ENCODE data around the genes ZNF12 and GLCCI1.

DNA sequence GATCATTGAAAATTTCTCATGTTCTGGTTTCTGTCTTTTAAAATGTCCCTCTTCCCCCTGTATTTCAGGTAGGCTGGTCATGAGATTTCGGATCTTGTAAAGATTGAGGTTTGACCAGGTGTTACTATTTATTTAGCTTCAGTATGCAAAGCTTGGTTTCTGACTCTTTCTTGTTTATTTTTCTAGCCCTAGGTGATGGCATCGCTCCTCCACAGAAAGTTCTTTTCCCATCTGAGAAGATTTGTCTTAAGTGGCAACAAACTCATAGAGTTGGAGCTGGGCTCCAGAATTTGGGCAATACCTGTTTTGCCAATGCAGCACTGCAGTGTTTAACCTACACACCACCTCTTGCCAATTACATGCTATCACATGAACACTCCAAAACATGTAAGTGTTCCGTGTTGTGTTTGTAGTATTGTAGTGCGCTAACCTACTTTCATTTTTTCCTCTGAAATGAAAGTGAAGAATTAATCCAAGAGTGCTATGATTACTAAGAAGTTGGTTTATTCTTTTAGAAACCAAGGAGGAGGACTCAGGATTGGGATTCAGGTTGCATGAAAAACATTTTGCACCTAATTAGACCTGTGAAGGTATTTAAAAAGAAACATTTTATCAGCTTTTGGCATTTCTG lies 10.5 kb downstream of the USP42 start:
- RRBS, result no CpG with 5 or more reads among the region's 4 CpGs

- RRBS, result no CpG with 5 or more reads among the region's 5 CpGs
Measured at GRCh38 chr7:6181709-6182134, 77.0 kb downstream of the USP42 start.

- RRBS, result no CpG with 5 or more reads among the region's 7 CpGs
Measured at GRCh38 chr7:6243051-6243770, 29.2 kb downstream of the CYTH3 start.

DNA sequence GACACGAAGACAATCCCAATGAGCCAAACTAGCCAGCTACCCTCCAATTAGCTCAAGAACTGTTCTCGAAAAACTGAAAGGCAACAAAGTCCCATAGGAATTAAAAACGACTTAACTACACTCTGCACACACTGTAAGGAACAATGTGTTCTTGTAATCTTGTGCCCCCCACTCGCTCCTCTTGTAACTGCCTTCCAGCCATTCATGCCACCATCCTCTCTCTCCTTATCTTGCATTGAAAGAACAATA lies 3.0 kb downstream of the CYTH3 start:
- RRBS, result no CpG with 5 or more reads among the region's 4 CpGs

GRCh38 chr7:6398601-6399310 lies 24.4 kb downstream of the RAC1 start:
- RRBS, result 99% methylated on average over 3 of the region's 19 CpGs

- RRBS, result no CpG with 5 or more reads among the region's 19 CpGs
Measured at GRCh38 chr7:6419167-6419843, 28.4 kb downstream of the DAGLB start.

DNA sequence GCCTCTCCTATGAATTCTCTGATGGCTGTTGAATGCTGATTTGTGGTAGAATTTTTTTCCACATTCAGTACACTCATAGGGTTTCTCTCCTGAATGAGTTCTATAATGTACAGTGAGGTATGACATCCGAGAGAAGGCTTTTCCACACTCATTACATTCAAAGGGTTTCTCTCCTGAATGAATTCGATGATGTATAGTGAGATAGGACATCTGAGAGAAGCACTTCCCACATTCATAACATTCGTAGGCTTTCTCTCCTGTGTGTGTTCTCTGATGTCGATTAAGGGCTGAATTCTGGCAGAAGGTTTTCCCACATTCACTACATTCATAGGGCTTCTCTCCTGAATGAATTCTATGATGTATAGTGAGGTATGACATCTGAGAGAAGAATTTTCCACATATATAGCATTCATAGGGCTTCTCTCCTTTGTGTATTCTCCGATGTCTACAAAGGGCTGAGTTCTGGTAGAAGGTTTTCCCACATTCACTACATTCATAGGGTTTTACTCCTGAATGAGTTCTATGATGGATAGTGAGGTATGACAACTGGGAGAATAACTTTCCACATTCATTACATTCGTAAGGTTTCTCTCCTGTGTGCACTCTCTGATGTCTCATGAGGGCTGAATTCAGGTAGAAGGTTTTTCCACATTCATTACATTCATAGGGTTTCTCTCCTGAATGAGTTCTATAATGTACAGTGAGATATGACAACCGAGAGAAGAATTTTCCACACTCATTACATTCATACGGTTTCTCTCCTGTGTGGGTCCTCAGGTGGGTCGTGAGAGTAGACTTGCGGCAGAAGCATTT lies 15.7 kb downstream of the ZNF12 start:
- RRBS, result no CpG with 5 or more reads among the region's 10 CpGs

DNA sequence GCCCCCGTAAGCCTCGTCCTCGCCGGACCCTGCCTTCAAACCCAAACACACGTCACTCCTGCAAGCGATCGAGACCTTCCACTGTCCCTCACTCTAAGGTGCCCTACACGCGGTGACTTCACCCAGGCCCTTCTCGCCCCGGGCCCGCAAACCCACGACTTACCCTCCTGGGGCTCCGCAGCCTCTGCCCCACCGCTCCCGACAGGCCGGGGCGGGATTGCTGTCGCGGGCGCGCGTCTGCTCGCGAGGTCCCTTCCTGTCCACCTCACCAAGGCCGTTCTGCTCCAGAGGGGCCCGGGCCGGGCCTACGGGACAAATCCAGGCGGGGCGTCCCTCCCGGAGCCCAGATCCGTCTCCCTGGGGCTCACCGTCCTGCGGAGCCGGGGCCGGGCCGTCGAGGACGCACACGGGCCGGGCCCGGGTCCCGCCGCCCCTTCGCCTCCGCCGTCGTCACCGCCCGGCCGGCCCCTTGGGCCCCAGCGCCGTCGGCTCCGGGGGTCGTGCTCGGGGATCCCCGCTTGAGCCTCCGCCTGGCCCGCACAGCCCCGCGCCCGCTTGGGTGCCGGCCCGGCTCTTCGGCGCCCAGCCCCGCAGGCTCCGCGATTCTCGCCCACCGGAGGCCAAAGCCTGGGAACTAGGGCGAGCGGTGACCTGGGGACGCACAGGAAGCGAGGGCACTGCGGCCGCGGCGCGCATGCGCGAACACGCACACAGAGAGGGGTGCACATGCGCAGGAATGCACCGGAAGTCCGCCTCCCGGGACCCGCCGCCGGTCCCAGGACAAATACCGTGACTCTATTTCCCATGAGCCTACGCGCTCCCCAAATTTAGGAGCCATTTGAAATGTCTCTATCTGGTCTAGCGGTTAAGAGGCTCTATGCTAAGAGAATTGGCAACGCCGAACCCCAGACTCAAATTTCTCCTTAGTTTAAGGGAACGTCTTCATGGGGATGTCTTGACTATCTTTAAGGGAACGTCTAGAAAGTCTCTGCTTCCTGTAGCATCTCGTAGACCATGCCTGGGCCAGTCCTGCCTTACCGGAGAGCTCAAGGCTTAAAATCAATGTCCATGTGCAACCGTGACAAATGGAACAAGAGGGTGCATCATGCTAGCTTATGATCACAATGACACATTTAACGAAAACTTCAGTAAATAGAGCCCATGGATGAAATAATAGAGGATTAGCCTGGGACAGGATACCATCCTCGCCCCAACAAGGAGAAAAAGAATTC lies at the start of gene ZNF12:
TSS of gene ZNF12 (minus strand) at position 679 of the 1,232 bp plus-strand sequence.
- RRBS, result 1% methylated on average over 30 of the region's 105 CpGs

DNA sequence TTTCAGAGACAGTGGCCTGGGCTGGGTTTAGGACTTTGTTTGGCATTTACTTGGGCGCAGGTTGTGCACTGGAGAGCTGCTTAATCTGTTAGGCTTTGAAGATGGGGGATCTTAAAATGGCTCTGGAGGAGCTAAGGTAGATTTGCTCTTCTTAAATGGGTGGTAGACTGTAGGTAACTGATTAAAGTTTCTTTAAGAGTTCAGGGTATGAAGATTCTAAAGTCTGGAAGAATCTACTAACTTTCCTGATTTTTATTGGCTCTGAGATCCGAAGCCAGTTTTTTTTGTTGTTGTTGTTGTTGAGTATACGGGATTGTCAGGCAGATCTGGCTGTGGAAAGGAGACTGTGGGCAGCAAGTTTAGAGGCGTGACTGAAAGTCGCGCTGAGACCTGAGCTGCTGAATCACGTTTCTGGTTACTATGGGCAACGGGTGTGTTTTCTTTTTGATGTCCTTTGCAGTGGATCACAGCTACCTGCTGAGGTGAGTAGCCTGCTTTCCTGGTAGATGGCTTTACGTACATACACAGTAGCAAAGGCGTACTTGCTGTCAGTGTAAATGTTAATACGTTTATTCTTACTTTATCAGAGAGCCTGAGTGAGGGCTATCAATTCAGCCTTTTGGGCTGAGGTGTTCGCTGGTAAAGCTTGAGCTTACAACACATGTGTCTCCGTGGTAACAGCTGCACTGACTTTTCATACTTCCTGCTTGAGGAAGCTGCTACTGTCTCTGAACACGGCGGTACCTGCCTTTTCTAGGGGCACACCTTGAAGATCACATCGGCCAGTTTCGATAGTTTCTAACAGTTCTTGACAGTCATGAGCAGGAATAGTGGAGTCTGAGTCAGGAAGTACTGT lies 165.0 kb upstream of the CCZ1B start:
- RRBS, result no CpG with 5 or more reads among the region's 17 CpGs

DNA sequence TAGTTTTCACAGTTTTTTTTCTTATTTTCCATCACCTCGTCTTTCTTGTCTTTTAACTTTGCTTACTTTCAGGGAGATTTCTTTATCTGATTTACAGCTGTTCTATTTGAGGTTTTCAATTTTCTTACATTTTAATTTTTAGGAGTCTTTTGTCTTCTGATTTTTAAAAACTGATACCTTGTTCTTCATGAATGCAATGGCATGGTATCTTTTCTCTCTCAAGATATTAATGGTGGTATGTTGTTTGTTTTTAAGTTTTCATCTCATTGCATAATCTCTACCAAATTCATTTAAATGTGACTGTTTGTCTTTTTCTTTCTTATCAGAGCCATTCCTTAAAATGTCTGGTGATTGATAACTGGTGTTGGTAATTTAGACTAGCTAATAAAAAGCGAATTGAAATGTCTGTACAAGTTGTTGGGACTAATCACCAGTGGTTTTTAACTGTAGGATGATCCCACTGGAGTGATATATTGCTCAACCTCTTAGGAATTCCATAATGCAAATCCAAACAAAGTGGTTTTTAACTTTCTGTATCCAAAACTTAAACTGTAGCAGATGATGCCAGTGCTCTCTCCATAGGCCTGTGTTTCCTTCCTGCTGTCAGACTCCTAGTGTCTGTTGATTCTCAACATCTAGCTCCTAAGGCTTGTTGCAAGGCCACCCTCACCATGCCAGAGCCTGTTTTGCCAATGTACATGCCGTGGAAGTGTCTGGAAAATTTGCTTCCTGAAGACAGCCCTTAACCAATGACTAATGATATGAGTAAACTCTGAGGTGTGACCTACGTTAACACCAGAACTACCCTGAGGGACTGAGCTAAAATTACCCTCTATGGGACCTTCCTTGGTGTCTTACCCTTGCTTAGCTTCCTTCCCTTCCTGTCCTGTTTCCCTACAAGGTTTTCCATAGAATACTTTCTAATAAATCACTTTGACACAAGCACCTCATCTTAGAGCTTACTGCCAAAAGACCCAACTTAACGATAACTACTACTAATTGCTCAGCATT lies 39.1 kb downstream of the C1GALT1 start:
- RRBS, result no CpG with 5 or more reads among the region's 5 CpGs

- RRBS, result no CpG with 5 or more reads among the region's 1 CpG
Measured at GRCh38 chr7:7228866-7229333, 46.6 kb downstream of the C1GALT1 start.

- RRBS, result no CpG with 5 or more reads among the region's 20 CpGs
Measured at GRCh38 chr7:7640269-7640551, 342 bp upstream of the UMAD1 start.

DNA sequence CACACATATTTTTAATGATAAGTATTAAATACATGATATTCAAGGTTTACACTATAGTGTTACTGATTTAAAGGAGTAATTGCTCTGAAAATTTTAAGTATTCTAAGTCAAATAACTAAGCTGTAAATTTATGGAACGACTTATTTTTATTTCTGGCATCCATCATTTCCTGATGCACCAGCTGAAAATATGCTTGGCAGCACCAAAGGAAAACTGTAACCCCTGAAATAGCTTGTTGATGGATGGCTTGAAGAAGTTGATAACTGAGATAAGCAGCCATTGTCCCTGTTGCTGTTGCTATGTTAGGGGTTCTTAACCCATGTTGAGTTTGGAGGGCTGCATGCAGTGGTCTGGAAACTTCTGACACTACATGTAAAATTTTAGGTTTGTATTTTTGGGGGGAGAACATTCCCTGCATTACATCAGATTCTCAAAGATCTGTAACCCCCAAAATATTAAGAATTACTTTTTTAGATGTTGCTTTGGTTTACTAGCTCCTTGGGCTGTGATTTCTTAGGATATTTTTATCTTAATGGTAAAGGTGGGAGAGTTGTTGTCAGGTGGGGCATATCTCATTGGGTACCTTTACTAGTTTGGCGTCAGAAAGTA lies 30.6 kb downstream of the RPA3 start:
- RRBS, result no CpG with 5 or more reads among the region's 2 CpGs

- RRBS, result no CpG with 5 or more reads among the region's 8 CpGs
Measured at GRCh38 chr7:7772209-7773047, 54.0 kb upstream of the RPA3 start.

- RRBS, result no CpG with 5 or more reads among the region's 3 CpGs
Measured at GRCh38 chr7:7792514-7792758, 74.0 kb upstream of the RPA3 start.

DNA sequence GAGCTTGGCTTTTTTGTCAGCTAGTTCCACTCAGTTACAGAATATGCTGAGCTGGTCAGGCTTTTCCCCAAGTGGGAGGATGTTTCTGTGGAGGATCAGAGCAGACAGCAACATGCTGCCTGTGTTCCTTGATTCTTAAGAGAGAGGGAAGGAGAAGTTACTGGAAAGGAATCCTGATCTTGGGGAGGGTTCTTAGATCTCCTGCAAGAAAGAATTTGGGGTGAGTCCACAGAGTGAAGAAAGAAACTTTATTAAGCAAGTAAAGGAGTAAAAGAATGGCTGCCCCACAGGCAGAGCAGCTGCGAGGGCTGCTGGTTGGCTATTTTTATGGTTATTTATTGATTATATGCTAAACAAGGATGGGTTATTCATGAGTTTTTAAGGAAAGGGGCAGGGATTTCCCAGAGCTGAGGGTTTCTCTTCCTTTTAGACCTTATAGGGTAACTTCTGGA lies 76.9 kb upstream of the RPA3 start:
- RRBS, result no CpG with 5 or more reads among the region's 1 CpG

DNA sequence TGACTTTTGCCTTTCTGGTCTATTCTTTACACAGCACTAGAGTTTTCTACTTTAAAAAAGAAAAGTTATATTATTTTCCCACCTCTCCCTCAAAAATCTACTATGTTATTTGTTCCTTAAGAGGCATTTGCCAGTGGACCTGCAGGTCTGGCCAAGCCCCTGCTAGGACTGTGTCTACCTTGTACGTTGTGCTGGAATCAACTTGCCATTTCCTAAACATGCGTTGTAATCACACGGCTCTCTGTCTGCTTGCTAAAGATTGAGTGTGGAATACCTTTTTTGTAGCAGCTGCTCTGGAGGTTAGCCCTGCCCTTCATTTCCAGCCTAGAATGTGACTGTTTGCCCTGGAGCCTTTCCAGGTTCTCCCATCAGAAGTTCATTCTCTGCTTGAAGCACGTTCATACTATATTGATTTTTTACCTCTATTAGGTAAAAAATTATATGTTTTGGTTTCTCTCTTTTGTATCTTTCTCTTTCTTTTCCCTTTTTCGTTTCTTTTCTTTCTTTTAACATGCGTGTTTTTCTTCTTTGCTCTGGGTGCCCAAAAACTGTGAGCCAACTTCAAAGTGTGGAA lies 111.7 kb upstream of the RPA3 start:
- RRBS, result no CpG with 5 or more reads among the region's 6 CpGs

- RRBS, result no CpG with 5 or more reads among the region's 43 CpGs
Measured at GRCh38 chr7:7968033-7968892, at the start of gene GLCCI1. Gene GLCCI1 (plus strand): TSS chr7:7968796.

DNA sequence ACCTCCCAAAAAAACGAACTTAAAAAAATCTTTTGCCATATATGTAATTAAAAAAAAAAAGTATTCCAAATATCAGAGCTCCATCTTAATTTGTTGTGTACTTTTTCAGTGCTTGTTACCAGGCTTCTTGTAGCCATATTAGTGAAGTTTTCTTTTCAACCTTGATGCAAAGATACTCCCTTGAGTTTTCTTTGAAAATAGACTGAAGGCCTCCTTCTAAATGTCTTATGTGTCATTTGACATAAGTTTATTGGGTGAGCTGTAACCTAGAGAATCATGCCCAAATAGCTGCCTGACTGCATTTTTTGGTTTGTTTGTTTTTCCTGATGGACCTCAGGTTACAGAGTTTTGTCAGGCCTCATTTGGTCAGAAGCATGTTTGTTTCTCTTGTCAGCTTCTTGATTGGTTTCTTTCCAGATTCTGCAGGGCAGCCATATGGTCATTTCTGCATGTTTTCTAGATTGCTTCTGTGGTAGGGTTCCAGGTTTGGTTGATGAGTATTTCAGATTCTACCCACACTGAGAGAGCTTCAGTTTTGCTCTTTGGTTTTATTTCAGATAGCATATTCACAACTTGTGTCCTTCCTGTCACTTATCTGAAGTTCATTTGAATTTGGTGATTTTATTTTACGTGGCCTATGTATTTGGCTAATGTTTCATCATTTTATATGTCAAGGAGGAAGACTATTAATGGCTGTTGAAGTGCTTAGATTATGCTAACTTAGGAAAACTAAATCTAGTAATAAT lies 27.9 kb downstream of the GLCCI1 start:
- RRBS, result no CpG with 5 or more reads among the region's 2 CpGs

GRCh38 chr7:8133973-8134958 lies 127.7 kb downstream of the ICA1 start:
- RRBS, result no CpG with 5 or more reads among the region's 11 CpGs